ENCODE results near the gene SLC1A2.

DNA sequence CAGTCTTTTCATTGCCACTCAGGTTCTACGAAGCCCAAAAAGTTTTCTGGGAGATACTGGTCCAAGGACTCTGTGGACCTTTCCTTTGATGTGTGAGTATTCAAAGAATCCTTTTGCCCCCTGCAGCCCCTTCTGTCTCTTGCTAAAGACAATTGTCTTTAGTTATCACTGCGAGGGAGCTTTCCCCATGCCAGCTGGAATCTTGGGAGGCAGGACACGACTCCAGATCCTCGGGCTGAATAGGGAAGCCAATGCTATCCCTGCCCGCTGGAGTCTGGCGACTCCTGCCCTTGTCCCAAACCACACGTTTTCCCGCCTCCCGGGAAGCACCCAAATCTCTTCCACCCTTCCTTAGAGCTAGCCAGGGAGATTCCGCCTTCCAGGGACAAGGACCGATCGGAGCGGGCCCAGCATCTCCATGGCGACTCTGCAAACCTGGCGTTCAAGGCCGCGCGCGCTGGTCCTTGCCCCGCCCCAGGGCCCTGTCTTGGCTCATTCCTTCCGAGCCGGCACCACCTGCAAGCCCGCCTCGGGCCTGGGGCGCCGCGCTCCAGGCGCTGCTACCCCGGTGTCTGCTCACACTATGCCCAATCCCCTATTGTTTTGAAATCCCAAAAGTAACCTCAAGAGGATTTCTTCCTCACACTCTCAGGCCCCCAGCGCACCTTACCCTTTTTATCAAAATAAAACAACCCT lies 1.2 kb downstream of the SLC1A2 start:
- PRO-cap, 2 experiments, result no peak in any of the 2 experiments

GRCh38 chr11:35418834-35419876 lies at the start of gene SLC1A2:
Gene SLC1A2, minus strand, starts transcription at chr11:35419558.
- PRO-cap, 2 experiments, result no peak in any of the 2 experiments

DNA sequence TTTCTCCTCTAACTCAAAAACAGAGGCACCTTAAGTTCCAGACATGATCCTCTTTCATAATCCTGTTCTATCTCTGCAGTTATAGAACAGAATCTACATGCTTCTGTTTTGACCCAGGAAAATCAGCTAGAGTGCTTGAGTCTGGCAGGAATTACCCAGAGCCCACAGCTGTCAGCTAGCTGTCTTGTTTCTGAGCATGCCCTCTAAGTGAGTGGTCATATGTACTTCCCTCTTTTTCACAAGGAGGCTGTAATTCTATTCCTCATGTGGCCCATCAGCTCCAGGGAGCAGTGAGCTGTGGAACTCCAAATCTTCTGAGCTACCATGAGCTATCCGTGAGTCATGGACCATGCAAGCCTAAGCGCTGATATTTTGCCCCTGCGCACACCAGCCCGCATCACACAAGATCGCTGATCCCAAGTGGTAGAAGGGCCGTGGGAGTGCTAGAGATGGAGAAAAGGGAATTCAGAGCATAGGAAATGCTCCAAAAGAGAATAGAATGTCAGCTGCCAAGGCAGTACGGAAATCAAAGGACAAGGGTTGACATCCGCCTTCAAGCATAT lies 5.4 kb downstream of the FJX1 start:
- PRO-cap, 2 experiments, result no peak in any of the 2 experiments

DNA sequence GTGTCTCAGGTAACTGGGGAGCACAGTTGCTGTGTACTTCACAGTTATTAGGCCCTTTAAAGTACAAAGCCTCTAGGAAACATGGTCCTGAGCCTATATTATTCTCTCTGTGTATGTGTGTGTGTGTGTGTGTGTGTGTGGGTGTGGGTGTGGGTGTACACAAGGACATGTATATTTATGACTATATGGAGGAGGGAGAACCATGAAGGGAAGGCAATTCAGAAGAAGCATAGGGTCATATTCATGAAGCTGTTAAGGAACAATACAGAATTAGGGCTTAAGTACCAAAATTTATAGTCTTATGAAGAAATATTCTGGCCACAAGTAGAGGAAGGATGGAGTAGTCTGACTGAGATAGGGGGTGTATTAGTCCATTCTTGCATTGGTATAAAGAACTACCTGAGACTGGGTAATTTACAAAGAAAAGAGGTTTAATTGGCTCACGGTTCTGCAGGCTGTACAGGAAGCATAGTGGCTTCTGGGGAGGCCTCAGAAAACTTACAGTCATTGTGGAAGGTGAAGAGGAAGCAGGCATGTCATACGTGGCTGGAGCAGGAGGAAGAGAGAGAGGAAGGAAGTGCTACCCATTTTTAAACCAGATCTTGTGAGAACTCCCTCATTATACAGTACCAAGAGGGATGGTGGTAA lies 52.8 kb downstream of the TRIM44 start:
- PRO-cap, 2 experiments, result no peak in any of the 2 experiments

DNA sequence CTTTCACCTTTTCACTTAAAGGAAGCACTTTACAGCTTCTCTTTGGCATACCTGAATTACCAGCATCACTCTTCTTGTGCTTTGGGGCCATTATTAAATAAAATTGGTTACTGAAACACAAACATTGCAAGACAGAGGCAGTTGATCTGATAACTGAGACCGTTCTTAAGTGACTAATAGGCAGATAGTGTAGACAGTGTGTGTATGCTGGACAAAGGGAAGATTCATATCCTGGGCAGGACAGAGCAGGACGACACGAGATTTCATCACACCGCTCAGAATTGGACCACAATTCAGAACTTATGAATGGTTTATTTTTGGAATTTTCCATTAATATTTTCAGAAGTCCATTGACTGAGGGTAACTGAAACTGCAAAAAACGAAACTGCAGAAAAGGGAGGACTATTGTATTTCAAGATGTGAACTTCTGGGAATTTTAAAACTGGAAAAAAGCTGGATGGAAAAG lies 68.6 kb downstream of the LDLRAD3 start:
- PRO-cap, 2 experiments, result no peak in any of the 2 experiments

DNA sequence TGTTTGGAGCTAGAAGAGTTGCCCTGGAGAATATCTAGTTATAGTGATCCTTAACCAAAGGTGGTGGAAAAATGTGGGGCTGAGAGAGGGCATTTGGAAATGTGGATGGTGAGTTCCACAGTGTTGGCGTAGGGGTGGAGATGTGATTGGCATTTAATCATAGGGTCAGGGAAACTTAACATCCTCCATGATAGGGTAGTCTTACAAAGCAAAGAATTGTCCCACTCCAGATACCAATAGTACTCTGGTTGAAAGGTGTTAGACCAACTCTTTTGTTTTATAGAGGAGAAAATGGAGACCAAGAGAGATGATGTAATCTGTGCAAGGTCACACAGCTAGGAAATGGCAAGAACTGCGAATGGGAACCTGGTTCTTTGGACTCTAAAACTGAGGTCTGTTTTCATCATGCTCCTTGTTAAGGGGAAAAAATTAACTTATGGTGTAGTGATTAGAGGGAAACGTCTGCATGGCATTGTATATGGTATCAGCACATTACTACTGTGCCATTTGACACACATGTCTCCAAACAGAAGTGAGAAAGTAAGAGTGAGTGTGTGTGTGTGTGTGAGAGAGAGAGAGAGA lies 171.2 kb downstream of the COMMD9 start:
- PRO-cap, 2 experiments, result no peak in any of the 2 experiments

DNA sequence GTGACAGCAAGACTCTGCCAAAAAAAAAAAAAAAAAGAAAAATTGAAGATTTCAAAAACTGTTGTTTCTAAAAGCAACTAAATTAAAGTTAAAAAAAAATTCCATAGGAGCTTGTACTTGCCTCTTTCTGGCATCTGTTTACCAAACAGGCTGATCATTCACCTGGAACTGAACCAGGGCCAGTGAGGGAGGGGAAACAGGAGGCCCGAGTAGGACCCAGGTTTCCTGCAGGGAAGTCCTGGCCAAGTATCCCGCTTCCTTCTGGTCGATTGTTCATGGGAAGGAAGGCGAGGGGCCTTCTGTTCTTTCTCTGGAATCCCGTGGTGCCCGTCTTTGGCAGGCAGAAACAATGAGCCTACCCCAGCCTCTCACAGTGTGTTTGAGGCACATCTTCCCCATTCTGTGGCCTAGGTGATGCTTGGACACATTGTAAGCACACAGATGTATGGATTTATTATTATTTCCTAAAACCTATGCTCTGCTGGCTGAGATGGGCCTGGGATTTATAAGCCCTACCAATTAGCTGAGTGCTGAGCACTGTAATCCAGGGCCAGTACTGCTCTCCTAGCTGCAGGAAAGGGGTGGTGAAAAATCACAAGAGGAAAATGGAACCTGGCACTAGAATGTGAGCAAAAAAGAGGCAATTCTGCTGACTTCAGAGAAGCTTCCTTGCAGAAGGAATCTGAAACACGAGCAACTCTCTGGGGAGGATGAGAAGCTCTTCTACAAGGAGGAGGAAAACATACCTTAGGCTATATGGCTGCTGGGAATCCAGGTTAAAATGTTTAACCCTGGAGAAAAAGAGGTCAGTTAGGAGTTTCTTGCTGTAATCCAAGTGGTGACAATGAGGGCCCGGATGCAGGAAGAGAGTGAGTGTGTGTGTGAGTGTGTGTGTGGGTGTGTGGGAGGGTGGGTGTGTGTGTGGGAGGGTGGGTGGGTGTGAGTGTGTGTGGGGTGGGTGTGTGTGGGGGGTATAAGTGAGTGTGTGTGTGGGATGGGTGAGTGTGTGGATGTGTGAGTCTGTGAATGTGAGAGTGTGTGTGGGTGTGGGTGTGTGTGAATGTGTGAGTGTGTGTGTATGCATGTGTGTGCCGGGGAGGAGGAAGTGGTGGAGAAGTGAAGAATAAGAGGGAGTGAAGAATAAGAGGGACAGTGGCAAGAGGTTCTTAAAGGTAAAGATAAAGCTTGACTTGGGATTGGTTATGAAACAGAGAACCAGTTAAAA lies 53.6 kb downstream of the PRR5L start:
- PRO-cap, 2 experiments, result no peak in any of the 2 experiments

DNA sequence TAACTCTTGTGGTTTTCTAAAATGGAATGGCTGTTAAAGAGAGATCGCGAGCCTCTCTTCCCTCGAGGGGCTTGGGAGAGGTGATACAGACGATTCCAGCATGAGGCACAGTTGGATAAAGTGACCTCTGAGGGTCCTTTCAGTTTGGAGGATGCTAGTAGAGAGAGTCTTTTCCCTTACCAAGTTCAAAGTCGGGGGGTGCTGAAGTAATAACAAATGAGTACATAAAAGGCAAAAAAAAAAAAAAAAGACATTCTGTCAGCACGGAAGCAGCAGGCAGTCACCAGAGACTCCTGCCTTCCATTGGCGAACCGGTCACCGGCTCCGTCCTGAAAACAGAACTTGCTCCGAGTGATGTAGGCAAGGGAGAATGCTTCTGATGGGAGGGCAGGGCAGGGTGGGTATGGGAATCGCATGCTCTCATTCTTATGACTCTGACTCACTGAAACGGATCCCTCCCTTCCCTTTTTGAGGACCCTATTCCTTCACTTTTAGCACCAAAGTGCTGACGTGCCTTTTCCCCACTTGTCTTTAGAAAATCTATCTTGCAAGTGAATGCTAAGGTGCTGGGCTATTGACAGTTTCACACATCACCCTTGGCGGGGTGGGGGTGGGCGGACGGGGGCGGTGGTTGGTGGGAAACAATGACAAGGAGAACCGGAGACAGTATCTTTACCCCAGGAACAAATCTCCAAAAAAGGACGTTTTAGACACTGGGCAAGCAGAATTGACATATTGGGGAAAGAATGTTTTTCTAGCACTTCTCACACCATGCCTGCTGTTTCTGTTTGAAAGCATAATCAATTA lies 65.9 kb downstream of the PRR5L start:
- PRO-cap, 2 experiments, result no peak in any of the 2 experiments

DNA sequence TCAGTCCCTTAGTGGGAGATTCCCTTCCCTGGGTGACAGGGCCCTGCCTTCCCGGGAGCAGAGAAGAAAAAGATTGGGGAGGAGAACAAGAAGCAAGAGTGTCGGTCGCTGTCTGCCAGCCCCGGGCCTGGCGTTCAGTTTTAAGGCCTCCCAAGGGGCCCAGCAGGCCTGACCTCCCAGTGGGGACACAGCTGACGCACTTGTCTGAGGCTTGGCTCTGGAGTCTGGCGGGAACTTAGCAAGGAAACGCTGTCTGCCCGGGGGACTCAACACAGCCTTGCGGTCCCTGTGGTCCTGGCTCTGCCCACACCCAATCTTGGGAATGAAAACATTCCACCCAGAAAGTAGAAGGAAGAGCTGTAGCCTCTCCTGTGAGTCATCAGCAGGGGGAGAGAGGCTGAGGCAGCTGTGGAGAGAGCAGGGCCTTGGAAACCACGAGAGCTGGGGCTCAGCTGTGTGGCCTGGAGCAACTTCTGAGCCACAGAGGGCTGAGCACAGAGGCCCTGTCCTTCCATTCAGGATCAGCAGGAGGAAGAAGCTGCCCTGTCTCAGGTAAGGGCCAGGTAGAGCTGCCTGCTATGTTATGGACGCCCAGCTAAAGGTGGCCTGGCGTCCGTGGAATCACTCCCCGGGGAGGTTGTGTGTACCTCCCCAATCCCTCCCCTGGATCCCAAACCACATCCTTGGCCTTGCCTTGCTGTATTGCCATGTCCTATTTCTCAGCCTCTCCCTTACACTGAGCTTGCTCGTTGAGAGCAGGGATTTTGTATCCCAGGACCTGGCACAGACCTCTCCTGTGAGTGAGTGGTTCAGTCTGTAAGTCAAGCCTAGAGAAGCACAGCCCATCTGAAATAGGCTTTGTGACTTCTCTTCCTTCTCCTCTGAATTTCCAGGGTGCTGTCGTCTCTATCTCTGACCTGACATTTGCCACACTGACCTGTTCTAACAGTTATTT lies 54.2 kb downstream of the TRAF6 start:
- PRO-cap, 2 experiments, result peak in 1 of 2 experiments; most common plus-strand start position 241 of the sequence (in 1); most common minus-strand start position 114 of the sequence (in 1)

- PRO-cap, 2 experiments, result no peak in any of the 2 experiments
Measured at GRCh38 chr11:36532821-36533507, 22.9 kb upstream of the TRAF6 start.

DNA sequence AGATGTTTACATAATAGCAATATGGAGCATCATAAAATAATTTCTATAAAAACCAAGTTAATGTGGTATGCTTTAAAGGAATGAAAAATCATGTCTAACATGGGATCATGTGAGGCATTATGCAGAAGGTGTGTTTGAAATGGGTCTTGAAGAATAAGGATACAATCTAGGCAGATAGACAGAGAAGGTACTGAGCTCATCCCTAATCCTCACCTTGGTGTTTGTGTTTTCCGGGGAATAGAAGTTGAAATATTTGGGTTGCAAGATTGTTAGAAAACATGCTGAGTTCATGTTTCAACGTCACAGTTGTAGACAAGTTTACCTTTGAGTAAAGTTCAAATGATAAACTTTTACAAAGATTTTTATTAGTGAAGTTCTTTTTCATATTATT lies 853.1 kb upstream of the RAG2 start:
- PRO-cap, 2 experiments, result no peak in any of the 2 experiments

- PRO-cap, 2 experiments, result no peak in any of the 2 experiments
Measured at GRCh38 chr11:38872296-38872611, 2274.2 kb upstream of the RAG2 start.

DNA sequence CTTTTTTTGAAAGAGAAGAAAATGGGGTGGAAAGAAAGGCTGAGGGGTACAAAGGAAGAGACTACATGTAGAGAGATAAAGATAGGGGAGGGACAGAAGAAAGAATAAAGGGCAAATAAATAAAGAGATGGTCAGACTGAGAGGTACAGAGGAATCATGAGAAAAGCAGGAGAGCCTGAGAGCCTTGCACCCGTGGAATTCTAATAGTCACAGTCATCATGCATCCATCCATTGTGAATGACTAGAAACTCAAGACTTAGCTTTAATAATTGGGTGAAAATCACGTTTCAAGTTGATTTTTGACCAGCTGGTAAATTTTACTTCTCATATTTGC lies 245.7 kb upstream of the LRRC4C start:
- PRO-cap, 2 experiments, result no peak in any of the 2 experiments

GRCh38 chr11:43332004-43332590 lies 20.3 kb downstream of the API5 start:
- PRO-cap, 2 experiments, result no peak in any of the 2 experiments

- PRO-cap, 2 experiments, result no peak in any of the 2 experiments
Measured at GRCh38 chr11:43735649-43735993, 55.1 kb downstream of the HSD17B12 start.

DNA sequence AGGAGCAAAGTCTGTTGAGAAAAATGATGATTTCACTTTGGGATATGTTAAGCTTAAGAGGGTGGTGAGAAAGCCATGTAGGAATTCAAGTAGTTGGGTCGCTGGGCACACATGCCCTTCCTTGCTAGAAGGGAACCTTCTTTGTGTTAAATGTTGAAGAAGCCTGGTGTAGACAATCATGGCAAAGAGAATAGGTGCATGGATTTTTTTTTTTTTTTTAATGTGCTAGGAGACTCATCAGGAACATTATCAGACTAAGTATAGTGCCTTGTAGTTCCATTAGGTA lies 72.6 kb upstream of the ALKBH3 start:
- PRO-cap, 2 experiments, result no peak in any of the 2 experiments

DNA sequence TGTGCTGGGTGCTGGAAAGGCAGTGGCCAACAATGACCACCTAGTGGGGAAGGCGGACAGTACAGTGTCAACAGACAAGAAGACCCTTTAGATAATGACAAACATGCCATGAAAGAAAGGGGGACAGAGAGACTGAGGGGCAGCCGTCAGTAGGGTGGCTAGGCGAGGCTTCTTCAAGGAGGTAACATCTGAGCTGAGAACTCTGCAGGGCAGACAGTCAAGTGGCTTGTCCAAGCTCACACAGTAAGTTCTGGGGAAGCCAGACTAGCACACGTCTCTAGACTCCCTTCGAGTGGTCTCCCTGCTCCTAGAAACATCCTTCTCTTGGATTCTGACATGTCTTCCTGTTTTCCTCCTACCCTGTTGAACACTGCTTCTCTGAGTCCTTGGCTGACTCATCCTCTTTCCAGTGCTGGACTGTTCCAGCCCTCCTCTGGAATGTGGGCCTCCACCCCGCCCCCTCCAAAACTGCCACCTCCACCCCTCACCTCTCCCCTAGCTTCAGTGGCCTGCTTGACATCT lies 5.2 kb upstream of the C11orf96 start:
- PRO-cap, 2 experiments, result no peak in any of the 2 experiments

DNA sequence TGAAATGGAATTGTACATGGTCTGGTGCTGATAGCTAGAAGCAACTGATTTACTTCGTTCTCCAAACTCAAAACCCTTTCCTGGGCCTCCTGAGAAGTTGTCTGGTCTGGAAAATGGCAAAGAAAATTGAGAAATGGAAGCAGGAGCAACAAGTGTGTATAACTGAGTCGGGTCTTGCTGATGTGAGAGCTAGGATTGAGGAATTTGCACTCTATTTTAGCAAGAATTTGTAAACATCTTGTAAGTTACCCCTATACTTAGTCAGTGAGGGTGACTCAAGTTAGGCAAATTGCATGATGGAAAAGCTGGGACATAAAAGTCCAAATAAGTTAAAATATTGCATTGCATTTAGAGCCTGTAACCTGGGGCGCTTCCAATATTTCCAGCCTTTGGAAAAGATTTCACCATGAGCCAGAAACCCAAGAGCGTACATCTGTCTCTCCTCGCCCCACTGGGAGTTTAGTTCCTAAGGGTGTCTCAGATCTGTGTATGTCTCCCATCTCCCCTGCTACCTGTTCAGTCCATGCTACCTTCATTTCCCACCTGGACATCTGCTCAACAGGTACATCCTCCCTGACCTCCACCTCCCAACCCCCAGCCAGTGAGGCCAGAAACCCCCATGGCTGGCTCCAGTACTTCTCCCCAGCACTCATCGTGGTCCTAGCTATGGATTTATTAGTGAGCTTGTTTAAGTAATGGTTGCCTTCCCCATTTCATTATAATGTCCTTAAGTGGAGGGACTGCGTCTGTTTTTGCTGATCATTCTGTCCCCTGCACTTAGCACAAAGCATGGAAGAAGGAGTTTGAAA lies 36.9 kb upstream of the ACCSL start:
- PRO-cap, 2 experiments, result no peak in any of the 2 experiments

DNA sequence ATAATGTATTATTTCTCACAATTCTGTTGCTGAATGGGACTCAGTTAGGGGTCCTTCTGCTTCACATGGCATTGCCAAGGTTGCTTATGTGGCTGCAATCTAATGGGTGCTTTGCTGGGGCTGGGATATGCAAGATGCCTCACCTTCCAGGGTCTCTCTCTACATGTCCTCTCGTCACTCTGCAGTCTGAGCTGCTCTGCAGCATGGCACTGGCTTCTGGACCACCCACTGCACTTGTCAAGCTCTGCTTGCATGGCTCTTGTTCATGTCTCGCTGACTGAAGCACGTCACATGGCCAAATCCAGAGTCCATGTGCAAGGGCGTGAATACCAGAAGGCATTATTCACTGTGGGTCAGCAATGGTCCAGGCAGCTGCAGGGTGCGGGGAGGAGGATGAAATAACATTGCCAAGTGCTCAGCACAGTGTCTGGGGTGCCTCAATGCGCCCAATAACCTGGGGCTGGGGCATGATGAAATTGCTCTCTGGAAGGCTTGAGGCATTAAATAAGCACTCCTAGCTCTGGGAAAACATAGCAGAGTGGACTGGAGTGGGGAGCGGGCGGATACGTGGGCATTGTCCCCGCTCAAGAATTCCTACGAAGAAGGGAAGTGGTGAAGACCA lies 15.6 kb upstream of the ACCSL start:
- PRO-cap, 2 experiments, result no peak in any of the 2 experiments

GRCh38 chr11:44032719-44033393 lies 14.9 kb upstream of the ACCSL start:
- PRO-cap, 2 experiments, result no peak in any of the 2 experiments